Ovary (tissue), 7 donors: Measurements from ENCODE around the gene ENTHD1.

DNA sequence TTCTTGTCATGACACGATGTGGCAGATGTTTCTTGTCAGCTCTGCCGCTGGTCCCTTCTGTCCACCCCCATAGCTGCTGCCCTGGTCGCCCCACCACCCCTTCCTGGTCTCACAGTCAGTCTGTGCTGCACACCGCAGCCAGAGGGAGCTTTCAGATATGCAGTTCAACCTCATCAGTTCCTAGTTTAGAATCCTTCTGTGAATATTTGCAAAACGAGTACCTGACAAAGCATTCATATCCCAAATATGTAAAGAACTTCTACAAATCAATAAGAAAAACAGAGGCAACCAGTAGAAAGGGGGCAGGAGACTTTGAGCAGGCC lies 33.3 kb upstream of the CBX7 start:
- PRO-cap, 7 experiments = no peak in any of the 7 experiments
- RAMPAGE, long total RNA, 2 experiments = no peak in any of the 2 experiments

- PRO-cap, 7 experiments = no peak in any of the 7 experiments
- RAMPAGE, long total RNA, 2 experiments = no peak in any of the 2 experiments
Observed at GRCh38 chr22:39233353-39234228, 11.2 kb downstream of the PDGFB start.

- PRO-cap, 7 experiments = no peak in any of the 7 experiments
- RAMPAGE, long total RNA, 2 experiments = no peak in any of the 2 experiments
Observed at GRCh38 chr22:39234852-39236039, 9.5 kb downstream of the PDGFB start.

- PRO-cap, 7 experiments = no peak in any of the 7 experiments
- RAMPAGE, long total RNA, 2 experiments = no peak in any of the 2 experiments
Observed at GRCh38 chr22:39237847-39238204, 7.0 kb downstream of the PDGFB start.

DNA sequence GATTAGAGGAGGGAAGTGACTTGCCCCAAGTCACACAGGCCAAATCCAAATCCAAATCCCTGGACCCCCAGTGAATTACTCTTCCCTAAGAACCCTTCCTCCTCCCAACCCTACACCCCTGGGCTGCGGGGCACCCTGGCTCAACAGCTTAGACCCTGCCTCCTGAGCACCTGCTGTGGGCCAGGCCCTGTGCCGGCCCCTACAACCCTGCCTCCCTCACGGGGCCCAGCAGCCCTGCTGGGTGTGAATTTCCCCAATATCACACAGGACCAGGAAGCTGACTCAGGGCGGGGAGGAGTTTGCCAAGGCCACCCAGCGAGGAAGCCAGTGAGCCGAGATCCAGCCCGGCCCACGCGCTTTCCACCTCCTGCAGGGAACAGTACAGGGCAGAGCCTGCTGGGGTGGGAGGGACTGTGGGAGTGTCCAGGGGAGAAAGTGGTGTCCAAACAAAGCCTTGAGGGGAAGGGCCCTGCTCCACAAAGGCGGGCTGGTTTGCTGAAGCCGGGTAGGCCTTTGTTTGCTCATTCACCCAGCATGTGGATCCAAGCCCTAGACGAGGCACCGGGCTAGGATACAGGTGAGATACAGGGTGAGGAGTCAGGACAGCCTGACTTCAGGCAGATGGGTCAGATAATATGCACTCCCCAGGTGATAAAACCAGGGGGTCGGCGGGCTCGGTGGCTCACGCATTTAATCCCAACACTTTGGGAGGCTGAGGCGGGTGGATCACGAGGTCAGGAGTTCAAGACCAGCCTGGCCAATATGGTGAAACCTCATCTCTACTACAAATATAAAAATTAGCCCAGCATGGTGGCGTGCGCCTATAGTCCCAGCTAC lies 26.8 kb downstream of the RPL3 start:
- PRO-cap, 7 experiments = peak in 7 of 7 experiments; most common plus-strand start position 479 of the sequence (in 6); most common minus-strand start position 245 of the sequence (in 7)
- RAMPAGE, long total RNA, 2 experiments = no peak in any of the 2 experiments

- PRO-cap, 7 experiments = no peak in any of the 7 experiments
- RAMPAGE, long total RNA, 2 experiments = no peak in any of the 2 experiments
Observed at GRCh38 chr22:39304254-39304710, 15.1 kb downstream of the RPL3 start.

DNA sequence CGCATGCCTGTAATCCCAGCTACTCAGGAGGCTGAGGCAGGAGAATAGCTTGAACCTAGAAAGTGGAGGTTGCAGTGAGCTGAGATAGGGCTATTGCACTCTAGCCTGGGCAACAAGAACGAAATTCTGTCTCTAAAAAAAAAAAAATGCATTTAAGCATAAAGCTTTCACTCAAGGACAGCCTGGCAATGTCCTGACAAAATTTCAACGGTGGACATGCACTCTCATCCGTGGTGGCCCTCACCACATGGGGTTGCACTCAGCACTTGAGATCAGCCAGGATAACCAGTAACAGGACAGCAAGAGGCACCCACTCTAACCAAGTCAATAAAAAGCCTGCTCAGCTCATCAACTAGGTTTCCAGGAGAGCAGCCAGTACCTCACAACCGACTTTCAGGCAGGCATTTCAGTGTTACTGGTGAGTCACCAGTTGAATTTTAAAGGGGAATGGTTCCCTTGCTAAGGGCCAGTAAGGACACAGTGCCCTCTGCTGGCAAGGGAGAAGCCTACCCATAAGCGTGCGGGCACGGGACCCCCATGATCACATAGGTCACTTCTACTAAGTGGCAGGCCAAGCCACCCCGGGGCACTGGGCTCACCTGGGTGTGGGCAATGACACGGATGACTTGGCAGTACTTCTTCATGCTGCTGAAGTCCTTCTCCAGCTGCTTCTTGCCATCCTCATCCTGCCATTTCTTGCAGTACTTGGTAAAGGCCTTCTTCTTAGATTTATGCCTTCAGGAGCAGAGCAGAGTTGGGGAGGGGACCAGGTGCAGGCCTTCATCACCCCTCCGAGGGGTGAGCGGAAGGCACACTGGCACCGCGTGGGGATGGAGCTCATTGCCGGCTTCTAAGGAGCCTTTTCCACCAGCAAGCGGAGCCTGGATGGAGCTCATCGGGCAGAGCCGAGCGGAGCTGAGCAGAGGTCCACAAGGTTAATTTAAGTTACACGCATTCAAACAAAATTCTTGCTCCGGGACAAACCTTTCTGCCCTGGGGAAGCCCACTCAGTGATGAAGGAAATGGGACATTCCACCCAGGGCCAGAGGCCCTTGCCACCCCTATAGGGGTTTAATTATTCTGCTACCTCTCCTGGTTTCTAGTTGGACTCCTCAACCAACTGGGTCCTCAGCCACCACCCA lies 2.9 kb downstream of the RPL3 start:
- PRO-cap, 7 experiments = no peak in any of the 7 experiments
- RAMPAGE, long total RNA, 2 experiments = no peak in any of the 2 experiments

DNA sequence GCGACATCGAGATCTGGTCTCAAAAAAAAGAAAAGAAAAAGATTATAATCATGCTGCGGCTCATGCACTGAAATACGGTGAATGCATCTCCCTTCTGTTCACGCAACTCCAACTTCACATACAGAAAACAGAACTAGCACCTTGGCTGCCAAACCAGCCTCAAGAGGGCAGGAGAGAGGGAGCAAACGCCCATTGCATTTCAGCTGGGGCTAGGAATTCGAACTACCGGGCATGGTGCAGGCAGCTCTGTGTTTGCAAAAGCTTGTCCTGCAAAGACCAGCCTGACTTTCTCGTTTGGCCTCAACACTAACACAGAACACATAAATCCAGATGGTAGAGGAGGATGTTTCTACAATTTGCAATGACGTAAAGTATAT lies 6.3 kb upstream of the SYNGR1 start:
- PRO-cap, 7 experiments = no peak in any of the 7 experiments
- RAMPAGE, long total RNA, 2 experiments = no peak in any of the 2 experiments

DNA sequence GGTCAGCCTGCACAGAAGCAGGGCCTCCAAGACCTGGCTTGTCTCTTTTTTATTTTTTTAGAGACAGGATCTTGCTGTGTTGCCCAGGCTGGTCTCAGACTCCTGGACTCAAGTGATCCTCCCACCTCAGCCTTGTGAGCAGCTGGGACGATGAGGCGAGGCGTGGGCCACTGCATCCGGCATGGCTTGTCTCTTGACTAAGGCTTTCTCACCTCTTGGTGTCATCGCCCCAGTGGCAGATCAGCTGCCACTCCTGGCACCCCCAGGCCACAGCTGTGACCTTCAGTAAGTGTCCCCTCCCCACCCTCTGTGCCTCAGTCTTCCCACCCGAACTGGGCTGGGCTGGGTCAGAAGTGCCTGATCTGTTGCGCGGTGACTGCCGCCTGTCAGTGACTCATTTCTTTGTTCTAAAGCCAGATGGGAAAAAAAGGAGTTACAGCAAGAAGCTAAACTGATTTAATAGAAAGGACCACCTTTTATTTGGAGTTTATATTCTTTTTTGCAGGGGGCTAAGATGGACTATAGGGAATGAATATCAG lies 3.6 kb downstream of the SYNGR1 start:
- PRO-cap, 7 experiments = no peak in any of the 7 experiments
- RAMPAGE, long total RNA, 2 experiments = no peak in any of the 2 experiments

DNA sequence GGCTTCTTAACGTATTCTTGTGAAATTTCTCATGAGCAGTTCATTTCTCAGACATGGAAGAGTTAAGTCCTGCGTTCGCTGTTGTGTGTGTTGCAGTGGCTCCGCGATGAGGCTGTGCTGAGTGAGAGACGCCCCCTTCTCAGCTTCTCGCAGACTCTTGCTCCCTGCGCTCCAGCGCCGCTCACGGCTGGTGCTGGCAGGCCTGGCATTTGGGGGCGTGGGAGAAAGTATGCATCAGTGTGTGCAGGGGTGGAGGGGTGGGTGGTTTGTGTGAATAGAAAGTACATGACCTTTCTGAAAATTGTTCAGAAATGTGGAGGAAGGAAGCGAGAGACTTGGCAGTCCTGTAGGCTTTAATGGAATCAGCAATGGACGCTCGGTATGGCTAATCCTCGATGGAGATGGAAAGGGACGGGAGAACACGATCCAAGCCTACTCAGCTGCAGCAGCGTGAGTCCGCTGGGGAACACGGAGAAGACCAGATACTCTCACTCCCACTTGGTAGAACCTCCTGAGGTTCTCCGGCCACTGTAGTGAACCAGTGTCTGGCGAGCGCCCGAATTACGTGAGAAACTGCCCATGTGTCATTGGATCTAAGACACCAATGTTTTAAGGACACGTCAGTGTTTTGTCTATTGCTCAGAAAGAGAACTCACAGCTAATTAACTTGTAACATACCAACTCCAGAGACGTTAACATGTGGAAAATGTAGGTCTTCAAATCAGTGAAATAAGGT lies 6.0 kb downstream of the TAB1 start:
- PRO-cap, 7 experiments = peak in 7 of 7 experiments; most common plus-strand start position 451 of the sequence (in 1); most common minus-strand start position 535 of the sequence (in 7)
- RAMPAGE, long total RNA, 2 experiments = no peak in any of the 2 experiments

DNA sequence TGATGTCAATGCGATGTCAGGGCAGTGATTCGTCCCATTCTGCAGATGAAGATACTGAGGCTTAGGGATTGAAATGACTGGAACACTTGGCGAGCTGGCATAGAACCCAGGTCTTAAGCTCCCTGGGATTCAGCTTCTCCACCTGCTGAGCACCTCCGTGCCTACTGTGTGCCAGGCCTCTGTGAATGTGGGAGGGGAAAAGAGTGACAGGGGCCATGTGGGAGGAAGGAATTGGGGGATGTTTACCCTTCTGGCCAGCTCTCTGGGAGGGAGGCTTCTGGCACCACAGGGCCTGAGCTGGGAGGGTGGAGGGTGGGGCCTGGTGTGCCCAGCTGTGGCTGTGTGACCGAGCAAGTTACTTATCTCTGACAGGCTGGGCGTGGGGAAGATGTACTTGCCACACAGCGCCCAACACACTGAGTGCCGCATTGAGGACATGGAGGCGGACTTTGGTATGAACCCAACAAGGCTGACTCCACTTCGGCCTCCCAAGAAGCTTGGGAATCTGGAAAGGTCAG lies 2.6 kb upstream of the MGAT3 start:
- PRO-cap, 7 experiments = no peak in any of the 7 experiments
- RAMPAGE, long total RNA, 2 experiments = no peak in any of the 2 experiments

- PRO-cap, 7 experiments = no peak in any of the 7 experiments
- RAMPAGE, long total RNA, 2 experiments = no peak in any of the 2 experiments
Observed at GRCh38 chr22:39498165-39499061, 3.7 kb upstream of the MIEF1 start.

DNA sequence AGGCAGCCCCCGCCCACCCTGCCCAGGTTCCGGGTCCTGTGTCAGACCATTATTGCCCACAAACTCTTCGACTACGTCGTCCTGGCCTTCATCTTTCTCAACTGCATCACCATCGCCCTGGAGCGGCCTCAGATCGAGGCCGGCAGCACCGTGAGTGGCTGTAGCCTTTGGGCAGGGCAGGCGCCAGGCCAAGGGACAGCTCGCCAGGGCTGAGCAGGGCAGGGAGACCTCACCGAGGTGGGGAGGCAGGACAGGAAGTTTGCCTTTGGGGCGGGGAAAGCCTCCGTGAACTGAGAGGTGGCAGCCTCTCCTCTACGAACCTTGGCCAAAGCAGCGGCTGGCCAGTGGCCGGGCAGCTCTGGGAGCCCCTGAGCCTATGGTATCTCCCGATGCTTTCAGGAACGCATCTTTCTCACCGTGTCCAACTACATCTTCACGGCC lies 93.2 kb downstream of the CACNA1I start:
- PRO-cap, 7 experiments = no peak in any of the 7 experiments
- RAMPAGE, long total RNA, 2 experiments = no peak in any of the 2 experiments

GRCh38 chr22:39893238-39894062 lies at the start of gene ENTHD1:
TSS of gene ENTHD1 (minus strand) at chr22:39893760.
- PRO-cap, 7 experiments = no peak in any of the 7 experiments
- RAMPAGE, long total RNA, 2 experiments = no peak in any of the 2 experiments

DNA sequence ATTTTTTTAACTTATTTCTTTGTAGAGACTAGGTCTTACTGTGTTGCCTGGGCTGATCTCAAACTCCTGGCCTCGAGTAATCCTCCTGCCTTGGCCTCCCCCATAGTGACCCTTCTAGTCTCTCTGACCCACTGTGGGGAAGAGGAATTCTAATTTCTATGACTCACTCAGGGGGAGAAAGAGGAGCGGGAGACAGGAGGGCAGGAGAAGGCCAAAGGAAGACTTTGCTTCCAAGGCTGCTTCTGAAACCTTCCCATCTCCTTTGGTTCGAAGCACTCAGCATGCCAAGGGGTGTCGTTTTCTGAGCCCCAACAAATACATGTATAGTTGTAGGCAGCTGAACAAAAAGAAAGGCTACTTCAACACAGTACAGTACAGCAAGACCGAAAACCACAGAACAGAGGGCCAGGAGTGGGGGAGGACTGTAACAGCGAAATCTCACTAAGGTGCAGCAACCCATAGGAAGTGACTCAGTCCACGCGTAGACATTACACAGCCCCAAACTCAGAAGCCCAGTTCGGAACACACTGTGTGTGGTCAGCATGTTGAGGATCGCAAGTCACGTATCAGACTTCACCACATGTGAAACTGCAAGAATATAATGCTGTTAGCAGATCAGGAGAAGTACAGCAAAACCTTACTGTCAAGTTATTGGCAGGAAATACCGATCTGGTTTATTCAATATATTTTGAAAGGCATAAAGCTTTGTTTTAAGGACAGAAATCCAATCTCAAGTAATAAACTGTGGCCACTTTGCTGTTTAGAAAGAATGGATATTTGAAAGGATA lies 1.1 kb downstream of the TMA7B start:
- PRO-cap, 7 experiments = no peak in any of the 7 experiments
- RAMPAGE, long total RNA, 2 experiments = no peak in any of the 2 experiments

DNA sequence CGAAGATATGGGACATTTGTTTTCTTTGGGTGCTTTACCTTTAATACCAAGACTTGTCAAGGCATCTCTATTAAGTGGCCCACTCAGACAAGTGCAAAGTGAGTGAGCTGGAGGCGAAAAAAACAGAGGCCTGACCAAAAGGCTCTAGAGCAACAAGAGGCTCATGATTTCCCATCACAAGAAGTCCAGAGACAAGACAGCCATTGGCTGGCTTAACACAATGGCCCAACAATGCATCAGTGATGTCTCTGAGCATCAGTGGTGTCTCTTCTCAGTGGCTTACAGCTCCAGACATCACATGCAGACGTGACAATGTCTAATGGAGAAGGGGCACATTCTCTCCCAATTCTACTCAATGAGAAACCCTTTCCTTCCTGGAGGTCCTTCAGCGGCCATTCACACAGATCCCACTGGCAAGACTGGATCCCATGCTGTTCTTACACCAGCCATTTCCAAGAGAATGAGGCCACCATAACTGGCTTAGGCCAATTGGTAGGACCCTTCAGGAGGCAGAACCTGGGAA lies 14.9 kb upstream of the FAM83F start:
- PRO-cap, 7 experiments = no peak in any of the 7 experiments
- RAMPAGE, long total RNA, 2 experiments = no peak in any of the 2 experiments

- PRO-cap, 7 experiments = no peak in any of the 7 experiments
- RAMPAGE, long total RNA, 2 experiments = no peak in any of the 2 experiments
Observed at GRCh38 chr22:39991931-39992624, 2.7 kb upstream of the FAM83F start.

GRCh38 chr22:40009500-40009793 lies 14.7 kb downstream of the FAM83F start:
- PRO-cap, 7 experiments = no peak in any of the 7 experiments
- RAMPAGE, long total RNA, 2 experiments = no peak in any of the 2 experiments

GRCh38 chr22:40014494-40015107 lies 19.8 kb downstream of the FAM83F start:
- PRO-cap, 7 experiments = no peak in any of the 7 experiments
- RAMPAGE, long total RNA, 2 experiments = no peak in any of the 2 experiments

GRCh38 chr22:40128899-40129651 lies 48.6 kb upstream of the TNRC6B start:
- PRO-cap, 7 experiments = no peak in any of the 7 experiments
- RAMPAGE, long total RNA, 2 experiments = no peak in any of the 2 experiments